Fibroblast of the aortic adventitia (primary cell): ENCODE measurements around the genes SPAG5 and NEK8.

GRCh38 chr17:21376793-21377728, 904 bp downstream of the KCNJ12 start:
- CAGE, long polyA plus RNA = no peak

- CAGE, long polyA plus RNA = no peak
Measured at GRCh38 chr17:21395221-21395420, 19.0 kb downstream of the KCNJ12 start.

- CAGE, long polyA plus RNA = no peak
Measured at GRCh38 chr17:21511551-21511996, 135.4 kb downstream of the KCNJ12 start.

- CAGE, long polyA plus RNA = no peak
Measured at GRCh38 chr17:21574705-21575107, 117.6 kb upstream of the KCNJ18 start.

DNA sequence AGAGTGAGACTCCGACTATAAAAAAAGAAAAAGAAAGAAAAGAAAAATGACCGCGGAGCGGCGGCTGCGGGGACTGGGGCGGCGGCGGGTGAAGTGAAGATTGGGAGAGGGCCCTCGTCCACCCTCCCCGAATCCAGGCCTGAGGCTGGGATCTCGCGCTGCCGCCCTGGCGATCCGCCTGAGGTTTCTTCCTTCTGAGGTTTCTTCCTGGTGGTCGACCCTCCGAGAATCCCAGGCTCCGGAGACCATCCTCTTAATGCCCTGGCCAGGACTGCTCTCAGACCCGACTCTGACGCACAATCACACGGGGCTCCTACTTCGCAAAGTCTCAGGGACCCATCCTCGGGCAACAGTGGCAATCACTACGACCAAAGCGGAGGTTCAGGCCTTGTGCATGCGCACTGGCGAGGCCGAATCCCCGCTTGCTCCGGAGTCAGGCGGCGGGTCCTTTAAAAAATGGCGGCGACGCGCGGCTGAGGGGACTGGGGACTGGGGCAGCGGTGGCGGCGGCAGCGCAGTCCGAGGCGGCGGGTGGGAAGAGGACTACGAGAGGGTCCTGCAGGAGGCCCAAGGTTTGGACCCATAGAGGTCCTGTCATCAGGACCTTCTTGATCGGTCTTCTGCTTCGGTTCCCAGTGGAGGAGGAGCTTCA, 18.0 kb upstream of the KCNJ18 start:
- CAGE, long polyA plus RNA = no peak

- CAGE, long polyA plus RNA = no peak
Measured at GRCh38 chr17:21771137-21771337, 78.7 kb downstream of the KCNJ18 start.

DNA sequence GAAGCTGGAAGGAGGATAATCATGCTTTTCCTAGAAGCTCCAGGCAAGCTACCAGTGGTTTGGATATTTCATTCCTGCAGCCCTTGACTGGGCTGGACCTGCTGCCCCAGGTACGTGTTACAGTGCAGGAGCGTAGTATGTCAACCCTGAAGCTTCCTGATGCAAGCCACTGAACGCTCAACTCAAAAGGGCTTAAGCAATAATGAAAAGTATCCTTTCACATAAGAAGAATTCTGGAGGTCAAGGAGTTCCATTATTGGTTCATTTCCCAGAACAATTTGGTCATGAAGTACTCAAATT, 37.8 kb upstream of the WSB1 start:
- CAGE, long polyA plus RNA = no peak

- CAGE, long polyA plus RNA = no peak
Measured at GRCh38 chr17:27304755-27305149, 10.8 kb downstream of the WSB1 start.

GRCh38 chr17:27354281-27354794, 60.4 kb downstream of the WSB1 start:
- CAGE, long polyA plus RNA = no peak

DNA sequence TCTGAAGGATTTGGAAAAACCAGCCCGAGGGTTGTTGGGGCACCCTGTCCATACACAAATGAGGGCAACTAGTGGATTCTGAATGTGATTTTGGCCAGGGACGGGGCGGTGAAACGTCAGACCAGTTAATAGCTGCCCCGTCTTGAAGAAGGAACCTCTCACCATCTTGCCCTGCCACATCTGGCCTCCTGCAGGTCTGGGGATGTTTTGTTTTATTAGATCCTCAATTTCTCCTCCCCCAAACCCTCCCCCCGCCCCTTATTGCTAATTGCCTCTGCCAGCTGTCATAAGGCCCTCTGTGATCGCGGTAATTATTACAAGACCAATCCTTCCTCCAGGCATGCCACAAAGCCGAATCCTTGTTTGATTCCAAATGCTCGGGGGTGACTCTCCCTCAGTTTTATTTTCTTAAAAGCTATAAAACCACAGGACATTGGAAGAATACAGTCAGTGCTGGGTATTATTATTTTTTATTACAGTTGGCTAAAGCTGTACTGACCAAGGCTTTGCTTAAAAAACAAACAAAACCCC, 1.5 kb downstream of the KSR1 start:
- CAGE, long polyA plus RNA = no peak

DNA sequence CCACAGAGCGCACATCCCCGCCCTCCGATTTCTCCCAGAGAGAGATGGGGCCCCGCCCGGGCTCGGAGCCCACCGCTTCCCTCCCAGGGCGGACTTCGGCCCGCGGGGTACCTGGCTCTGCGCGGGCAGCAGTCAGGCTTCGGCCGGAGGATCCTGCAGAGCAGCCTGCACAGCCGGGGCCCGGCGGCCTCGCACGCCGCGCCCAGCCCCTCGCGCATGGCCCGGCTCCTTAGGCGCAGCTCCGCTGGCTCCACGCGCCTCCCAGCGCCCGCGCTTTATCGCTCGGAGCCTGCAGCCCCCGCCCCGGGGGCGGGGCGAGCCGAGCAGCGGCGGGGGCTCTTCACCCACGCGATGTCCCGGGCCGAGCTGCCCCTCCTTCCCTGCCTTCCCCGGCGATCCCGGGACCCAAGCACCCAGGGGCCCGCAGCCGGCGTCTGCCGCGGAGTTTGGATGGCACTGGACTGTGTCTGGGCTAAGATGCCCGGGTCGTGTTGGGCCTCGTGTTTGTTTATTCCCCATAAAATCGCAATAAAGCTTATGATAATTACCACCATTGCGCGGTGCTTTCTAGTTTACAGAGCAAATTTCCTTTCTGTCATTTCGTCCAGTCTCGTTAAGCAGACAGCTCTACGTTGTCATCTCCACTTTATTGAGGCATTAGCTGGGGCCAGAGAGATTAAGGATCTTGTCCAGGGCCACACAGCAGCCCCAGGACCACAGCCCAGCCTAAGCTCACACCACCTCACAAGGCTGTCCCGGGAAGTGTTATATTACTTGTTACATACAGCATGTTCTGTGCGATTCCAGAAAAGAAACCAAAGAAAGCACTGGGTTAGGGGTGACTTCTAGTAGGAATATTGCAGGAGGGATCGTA, 6.6 kb downstream of the NOS2 start:
- CAGE, long polyA plus RNA = no peak

- CAGE, long polyA plus RNA = no peak
Measured at GRCh38 chr17:28346036-28346440, 10.5 kb downstream of the TNFAIP1 start.

- CAGE, long polyA plus RNA = no peak
Measured at GRCh38 chr17:28346888-28348048, 10.1 kb downstream of the POLDIP2 start.

GRCh38 chr17:28551574-28551773, 950 bp downstream of the UNC119 start:
- CAGE, long polyA plus RNA = no peak

DNA sequence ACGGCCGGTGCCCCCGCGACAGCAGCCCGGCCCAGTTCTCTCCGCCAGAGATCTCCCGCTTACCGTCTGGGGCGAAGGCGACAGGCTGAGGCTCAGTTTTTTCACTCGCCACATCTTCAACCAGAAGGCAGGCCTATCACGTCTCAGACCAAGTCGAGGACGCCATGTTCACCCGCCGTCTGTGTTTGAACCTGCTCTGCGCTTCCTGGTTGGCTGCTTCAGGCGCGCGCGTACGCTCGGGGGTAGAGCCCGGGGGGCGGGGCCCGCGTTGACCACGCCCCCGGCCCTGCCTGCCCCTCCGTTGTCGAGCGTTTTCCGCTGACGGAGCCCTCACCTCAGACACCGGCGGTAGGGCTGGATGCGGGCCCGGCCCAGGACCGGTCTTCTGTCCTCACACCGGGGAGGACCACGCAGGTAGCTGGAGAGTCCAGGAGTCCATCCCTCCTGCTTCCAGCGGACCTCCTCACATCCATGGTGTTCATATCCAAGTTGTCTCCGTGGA, at the start of gene SPAG5:
TSS of gene SPAG5 (minus strand) at position 193 of the 502 bp plus-strand sequence.
- CAGE, long polyA plus RNA = no peak

GRCh38 chr17:28675320-28675809, 13.4 kb downstream of the SUPT6H start:
- CAGE, long polyA plus RNA = no peak

DNA sequence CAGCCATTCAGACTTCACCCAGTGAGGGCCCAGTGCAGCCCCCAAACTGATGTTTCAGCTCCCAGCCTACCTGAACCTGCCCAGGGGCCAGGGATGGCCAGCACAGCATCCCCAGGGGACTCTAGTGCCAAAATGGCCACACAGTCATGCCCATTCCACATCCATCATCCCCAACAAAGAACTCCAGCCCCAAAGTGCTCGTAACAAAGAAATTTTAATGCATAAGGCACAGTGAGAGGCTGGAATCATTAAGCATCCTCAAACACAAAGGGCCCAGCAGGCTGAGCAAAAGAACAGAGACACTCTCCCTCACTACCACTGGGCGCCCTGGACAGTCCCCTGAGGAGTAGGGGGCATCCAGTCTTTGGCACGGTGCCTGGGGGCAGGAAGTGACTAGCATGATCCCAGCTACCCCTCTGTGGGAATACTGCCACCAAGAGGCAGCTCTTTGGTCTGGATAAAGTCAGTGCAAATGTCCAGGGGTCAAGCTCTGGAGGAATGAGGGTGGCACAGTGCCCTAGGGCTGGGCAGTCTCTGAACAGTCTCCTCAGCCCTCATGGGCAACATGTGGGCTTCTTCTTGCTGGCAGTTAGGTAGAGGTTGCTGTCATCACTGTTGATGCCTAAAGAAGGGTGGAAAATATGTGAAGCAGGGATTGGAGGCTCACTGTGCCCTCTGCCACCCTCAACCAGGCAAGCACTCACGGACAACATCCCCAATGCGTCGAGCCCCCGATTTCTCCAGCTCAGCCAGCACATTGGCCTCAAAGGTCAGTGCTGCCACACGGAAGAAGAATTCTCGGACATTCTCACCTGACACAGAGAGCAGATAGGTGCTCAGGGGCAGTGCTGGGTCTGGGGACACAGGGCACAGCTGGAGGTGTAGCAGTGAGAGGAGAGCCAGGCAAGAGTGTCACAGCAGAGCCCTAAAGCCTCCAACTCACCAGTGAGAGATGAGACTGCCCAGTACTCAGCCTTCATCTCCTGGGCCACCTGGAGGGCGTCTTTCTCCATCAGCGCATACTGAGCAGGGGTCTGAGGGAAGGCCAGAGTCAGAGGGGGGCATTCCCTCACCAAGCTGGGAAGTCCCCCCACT, 2.7 kb upstream of the PROCA1 start:
- CAGE, long polyA plus RNA = no peak

DNA sequence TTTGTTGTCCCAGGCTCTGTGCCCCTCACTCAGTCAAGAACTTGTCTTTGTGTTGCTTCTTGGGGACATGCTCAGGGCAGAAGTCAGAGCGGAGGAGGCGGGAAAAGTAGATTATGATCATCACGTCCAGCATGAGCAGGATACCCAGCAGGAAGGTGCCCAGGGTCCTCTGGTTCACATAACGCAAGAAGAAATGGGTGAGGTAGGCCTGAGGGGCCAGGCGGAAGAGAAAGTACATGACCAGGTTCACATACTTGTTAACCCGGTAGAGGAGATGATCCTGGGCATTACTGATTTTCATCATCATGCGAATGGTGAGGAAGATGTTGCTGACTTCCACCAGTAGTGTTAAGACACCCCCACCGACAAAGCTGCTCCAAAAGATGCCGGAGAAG, 1.6 kb downstream of the TLCD1 start:
- CAGE, long polyA plus RNA = no peak

DNA sequence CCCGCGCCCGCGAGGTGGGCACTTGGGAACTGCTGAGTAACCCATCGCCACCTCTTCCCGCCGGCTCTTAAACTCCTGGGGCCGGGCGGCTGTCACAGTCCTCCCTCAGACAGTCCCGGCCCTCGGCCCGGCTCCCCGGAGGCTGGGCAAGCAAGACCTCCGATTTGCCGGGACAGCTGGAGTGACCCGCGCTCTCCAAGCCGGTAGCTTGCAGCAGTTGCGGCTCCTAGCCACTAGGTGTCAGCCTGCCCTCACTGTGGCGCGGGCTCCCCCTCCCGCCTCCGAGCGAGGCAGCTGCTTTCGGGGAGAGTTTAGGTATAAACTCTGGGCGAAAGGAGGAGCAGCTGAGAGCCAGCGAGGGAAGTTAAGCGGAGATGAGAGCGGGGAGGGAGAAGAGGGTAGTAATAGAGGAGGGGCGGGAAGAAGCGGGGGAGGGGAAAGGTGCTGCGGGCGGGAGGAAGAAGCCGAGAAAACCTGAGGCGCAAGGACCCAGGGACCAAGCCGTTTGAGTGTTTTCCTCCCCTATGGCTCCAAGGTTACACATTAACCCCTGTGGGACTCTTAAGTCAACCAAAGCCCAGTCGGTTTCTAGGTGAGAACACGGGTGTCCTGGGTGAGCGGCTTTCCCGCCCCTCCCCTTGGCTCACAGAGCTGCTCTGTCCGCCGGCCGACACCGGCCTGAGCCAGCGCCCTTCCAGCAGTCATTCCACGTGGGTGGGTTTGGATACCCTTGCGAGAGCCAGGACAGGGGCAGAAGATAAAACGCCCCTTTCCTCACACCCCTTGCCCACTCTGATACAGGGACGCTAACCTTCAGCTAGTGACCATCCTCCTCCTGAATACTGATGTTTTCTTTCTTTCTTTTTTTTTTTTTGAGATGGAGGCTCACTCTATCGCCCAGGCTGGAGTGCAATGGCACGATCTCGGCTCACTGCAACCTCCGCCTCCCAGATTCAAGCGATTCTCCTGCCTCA, 1.0 kb upstream of the TLCD1 start:
- CAGE, long polyA plus RNA = no peak

- CAGE, long polyA plus RNA = no peak
Measured at GRCh38 chr17:28728532-28729417, at the start of gene NEK8. TSS of gene NEK8 (plus strand) at chr17:28728788.